ENCODE data around the genes PROSER2 and CCDC3.

GRCh38 chr10:11238260-11238840, 220.7 kb downstream of the CELF2 start:
- PRO-cap, 3 experiments, result no peak in any of the 3 experiments
- RRBS, result no CpG with 5 or more reads among the region's 7 CpGs

- PRO-cap, 3 experiments, result no peak in any of the 3 experiments
- RRBS, result no CpG with 5 or more reads among the region's 3 CpGs
Observed at GRCh38 chr10:11269407-11269783, 251.7 kb downstream of the CELF2 start.

- PRO-cap, 3 experiments, result no peak in any of the 3 experiments
- RRBS, result no CpG with 5 or more reads among the region's 6 CpGs
Observed at GRCh38 chr10:11277641-11278222, 260.1 kb downstream of the CELF2 start.

- PRO-cap, 3 experiments, result no peak in any of the 3 experiments
- RRBS, result no CpG with 5 or more reads among the region's 10 CpGs
Observed at GRCh38 chr10:11284575-11285582, 267.2 kb downstream of the CELF2 start.

DNA sequence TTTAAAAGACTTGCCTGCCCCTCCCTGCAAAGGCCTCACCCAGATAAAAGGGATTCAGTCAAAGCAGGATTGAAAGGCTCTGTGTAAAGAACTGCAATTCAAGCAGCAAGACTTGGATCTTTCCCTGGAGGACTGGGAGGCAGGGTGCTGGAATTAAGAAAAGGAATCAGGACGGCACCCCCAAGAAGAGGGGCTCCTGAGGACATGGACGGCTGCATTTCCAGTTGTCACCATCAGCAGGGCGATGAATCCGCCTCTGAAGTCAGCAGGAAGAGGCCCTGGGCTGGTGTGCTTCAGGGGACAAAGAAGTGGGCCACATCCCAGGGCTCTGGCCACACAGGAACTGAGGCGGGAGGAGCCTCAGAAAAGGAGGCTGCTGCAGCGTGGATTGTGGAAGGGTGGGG, 209.7 kb downstream of the USP6NL start:
- PRO-cap, 3 experiments, result no peak in any of the 3 experiments
- RRBS, result no CpG with 5 or more reads among the region's 6 CpGs

- PRO-cap, 3 experiments, result no peak in any of the 3 experiments
- RRBS, result no CpG with 5 or more reads among the region's 4 CpGs
Observed at GRCh38 chr10:11457396-11458006, 153.9 kb downstream of the USP6NL start.

GRCh38 chr10:11561346-11561949, 50.0 kb downstream of the USP6NL start:
- PRO-cap, 3 experiments, result no peak in any of the 3 experiments
- RRBS, result no CpG with 5 or more reads among the region's 4 CpGs

GRCh38 chr10:11687808-11688242, 54.4 kb upstream of the ECHDC3 start:
- PRO-cap, 3 experiments, result peak in 1 of 3 experiments; most common minus-strand start chr10:11687928 (in 1)
- RRBS, result no CpG with 5 or more reads among the region's 4 CpGs

DNA sequence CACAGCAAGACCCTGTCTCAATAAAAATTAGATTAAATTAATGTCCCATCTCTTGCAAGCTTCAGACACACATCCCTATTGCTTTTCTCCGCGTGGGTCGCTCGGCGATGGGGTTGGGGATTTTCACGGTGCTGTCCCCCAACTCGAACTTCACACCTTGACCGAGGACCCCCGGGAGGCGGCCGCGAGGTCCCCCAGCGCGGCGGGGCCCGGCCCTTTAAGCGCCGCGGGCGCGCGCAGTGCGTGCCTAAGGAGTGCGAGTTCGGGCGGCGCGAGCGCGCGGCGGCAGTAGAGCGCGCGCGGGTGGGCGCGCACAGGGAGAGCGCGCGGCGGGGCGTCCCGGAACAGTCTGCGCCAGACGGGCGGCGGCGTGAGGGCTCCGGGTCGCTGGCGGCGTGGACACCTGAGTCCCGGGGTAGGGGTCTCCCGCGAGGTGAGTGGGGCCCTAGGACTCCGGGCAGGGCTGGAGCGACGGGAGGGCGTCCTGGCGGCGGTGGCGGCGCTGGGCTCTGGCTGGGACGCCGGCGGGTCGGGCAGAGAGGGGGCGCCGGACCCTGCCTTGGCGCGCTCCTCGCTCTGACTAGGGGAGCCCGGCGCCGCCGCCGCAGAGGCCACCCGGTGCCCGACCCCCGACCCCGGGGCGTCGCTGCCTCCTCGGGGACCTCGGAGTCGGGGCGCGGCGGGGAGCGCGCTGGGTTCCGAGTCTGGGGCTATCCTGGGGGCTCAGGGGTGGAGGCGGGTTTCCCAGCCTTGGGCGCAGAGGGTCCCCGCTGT, at the start of gene PROSER2:
Gene PROSER2, plus strand, starts transcription at position 319 of the 774 bp plus-strand sequence.
- PRO-cap, 3 experiments, result peak in 3 of 3 experiments; most common plus-strand start position 319 of the sequence (in 2)
- RRBS, result 2% methylated on average over 33 of the region's 96 CpGs

DNA sequence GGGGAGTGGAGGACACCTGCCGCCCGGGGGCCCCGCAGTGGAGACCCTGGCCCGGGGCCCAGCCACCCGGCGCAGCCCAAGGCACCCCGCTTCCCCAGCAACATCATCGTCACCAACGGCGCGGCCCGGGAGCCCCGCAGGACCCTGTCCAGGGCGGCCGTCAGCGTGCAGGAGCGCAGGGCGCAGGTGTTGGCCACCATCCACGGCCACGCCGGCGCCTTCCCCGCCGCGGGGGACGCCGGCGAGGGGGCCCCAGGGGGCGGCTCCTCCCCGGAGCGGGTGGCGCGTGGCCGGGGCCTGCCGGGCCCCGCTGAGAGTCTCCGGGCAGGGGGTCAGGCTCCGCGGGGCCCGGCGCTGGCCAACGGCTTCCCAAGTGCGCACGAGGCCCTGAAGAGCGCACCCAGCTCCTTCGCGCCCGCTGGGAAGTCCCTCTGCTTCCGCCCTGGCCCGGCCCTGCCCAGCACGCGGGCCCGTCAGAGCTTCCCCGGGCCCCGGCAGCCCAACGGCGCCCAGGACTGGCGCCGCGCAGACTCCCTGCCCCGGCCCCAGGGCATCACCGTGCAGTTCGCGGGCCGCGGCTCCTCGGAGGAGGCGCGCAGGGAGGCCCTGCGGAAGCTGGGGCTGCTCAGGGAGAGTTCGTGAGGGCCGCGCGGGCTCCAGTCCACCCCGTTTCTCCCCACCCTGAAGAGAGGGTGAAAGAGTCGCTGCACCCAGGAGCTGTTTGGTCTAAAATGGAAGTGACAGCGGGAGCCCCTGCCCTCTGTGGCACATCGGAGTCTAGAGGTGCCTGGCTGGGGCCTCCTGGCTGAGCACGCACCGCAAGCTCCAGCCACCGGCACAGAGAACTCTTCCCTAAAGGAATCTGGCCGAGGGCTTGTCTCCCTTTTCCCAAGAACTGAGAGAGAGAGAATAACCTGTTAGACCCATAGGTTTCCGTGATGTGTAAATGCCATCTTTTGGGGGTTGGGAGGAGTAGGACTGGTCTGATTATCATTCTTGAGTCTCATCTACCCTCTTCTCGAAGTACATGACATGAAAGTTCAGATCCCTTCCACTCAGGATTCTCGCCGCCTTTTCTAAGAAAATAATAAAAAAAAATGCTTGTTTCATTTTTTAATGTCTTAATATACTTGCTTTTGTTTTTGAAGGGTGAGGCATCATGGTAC, 47.0 kb downstream of the PROSER2 start:
- PRO-cap, 3 experiments, result peak in 3 of 3 experiments; most common plus-strand start position 563 of the sequence (in 3); most common minus-strand start position 417 of the sequence (in 3)
- RRBS, result 21% methylated on average over 34 of the region's 86 CpGs

- PRO-cap, 3 experiments, result no peak in any of the 3 experiments
- RRBS, result no CpG with 5 or more reads among the region's 6 CpGs
Observed at GRCh38 chr10:12122487-12123005, 6.9 kb upstream of the SEC61A2 start.

GRCh38 chr10:12418913-12419869, 69.8 kb downstream of the CAMK1D start:
- PRO-cap, 3 experiments, result no peak in any of the 3 experiments
- RRBS, result no CpG with 5 or more reads among the region's 18 CpGs

DNA sequence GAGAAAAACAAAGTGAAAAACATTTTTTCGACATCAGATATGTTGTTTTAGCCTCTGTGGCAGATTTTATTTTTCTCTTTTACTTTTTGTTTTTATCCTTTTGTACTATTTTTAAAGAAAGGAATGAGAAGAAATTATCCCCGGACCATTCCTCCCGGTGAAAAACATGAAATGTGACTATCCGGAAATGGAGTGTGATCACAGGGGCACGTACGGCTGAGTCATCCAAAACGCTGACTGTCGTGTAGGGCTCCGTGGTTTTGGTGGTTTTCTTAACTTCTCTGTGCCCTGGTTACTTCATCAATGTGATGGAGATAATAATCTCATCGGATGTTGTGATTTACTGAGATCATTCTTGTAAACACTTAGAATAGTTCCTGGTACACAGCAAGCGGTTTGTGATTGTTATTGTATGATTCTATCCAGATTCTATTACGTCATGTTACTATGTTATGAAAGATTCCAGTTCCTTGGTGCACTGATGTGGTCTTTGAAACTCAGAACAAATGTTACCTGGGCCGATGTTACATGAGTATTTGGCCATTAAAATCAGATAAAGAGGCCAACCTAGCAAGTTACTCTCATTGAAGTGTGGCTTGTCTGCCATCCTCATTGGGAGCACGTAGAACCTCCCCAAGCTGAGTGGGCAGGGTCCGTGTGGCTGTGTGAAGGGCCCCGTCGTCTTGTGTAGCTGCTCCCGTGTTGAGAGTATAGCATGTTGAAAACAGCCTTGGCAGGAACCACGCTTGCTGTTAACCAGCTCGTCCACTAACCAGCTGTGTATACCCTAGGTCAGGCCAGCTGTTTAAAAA, 99.5 kb downstream of the CAMK1D start:
- PRO-cap, 3 experiments, result peak in 1 of 3 experiments; most common minus-strand start position 159 of the sequence (in 1)
- RRBS, result no CpG with 5 or more reads among the region's 20 CpGs

GRCh38 chr10:12489628-12490157, 140.3 kb downstream of the CAMK1D start:
- PRO-cap, 3 experiments, result no peak in any of the 3 experiments
- RRBS, result no CpG with 5 or more reads among the region's 18 CpGs

GRCh38 chr10:12501488-12502217, 152.3 kb downstream of the CAMK1D start:
- PRO-cap, 3 experiments, result no peak in any of the 3 experiments
- RRBS, result no CpG with 5 or more reads among the region's 17 CpGs

DNA sequence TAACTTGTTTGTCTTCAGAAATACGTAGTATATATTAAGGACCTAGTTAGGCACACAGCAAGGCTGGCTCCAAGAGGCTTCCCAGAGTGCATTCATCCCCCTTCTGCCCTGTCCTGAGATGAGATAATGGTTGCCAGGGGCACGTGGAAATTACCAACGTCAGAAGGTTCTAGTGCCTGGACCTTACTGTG, 181.8 kb downstream of the CAMK1D start:
- PRO-cap, 3 experiments, result no peak in any of the 3 experiments
- RRBS, result no CpG with 5 or more reads among the region's 3 CpGs

DNA sequence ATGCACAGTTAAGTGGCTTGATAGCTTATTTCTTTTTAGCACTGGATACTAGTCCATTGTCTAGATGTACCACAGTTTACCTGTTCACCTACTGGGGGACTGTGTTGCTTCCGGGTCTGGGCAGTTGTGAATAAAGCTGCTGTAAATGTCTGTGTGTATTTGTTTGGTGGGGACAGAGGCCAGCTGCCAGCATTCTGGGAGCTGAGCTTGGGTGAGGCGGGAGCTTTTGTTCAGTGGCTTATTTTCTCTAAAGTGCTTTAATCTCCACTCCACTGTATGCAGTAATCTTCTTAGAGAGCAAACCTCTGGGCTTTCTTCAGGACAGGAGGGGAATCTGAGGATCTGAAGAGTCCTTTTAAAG, 279.6 kb downstream of the CAMK1D start:
- PRO-cap, 3 experiments, result no peak in any of the 3 experiments
- RRBS, result no CpG with 5 or more reads among the region's 2 CpGs

DNA sequence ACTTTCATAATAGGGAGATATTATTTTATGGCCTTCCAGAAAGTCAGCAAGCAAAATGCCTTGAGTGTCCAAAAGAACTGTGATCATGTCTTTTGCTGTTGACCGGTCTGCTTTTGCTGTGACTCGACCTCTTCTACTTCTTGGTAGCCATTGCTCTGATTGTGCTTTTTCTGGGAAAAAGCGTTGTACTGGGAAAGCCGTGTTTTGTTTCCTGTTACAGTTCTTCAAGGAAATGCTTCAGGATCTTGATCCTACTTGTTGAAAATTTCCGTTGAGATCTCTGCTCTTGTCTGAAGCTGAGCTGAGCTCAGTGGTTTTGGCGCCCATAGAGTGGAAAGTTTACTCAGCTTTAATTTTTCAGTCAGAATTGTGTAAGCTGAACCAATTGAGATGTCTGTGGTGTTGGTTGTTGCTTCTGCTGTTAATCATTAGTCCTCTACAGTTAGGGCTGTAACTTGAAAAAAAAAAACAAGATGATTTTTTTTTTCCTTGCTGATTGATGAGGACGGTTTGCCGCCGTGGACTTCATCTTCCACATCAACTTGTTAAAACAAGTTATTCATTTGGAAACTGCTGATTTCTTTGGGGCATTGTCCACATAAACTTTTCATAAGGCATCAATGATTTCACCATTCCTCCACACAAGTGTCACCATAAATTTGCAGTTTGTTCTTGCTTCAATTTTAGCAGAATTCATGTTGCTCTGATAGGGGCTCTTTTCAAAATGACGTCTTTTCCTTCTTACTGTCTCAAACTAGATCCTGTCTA, 302.1 kb downstream of the CCDC3 start:
- PRO-cap, 3 experiments, result no peak in any of the 3 experiments
- RRBS, result no CpG with 5 or more reads among the region's 10 CpGs

GRCh38 chr10:13001334-13001560, 266 bp downstream of the CCDC3 start:
- PRO-cap, 3 experiments, result no peak in any of the 3 experiments
- RRBS, result 5% methylated on average over 3 of the region's 25 CpGs

- PRO-cap, 3 experiments, result peak in 3 of 3 experiments; most common minus-strand start chr10:13001713 (in 3)
- RRBS, result 3% methylated on average over 29 of the region's 53 CpGs
Observed at GRCh38 chr10:13001578-13002111, at the start of gene CCDC3. TSS of gene CCDC3 (minus strand) at chr10:13001713.

Measured in breast (tissue), 4 donors.